ENCODE results near the gene PLCD1.

- PRO-cap: no peak
- RAMPAGE, long total RNA, 2 experiments: no peak in any of the 2 experiments
Measured at GRCh38 chr3:38003732-38004777, 13.5 kb downstream of the VILL start.

- PRO-cap: bidirectional peak, plus-strand start at chr3:38029844, minus-strand start at chr3:38029642
- RAMPAGE, long total RNA, 2 experiments: start-site peak on the minus strand in 2 of 2 experiments, at chr3:38029558-38029675 at its widest, 42 to 51 reads per replicate
Measured at GRCh38 chr3:38029455-38030319, at the start of gene PLCD1. PLCD1 (minus strand) TSS chr3:38029642.

- PRO-cap: no peak
- RAMPAGE, long total RNA, 2 experiments: no peak in any of the 2 experiments
Measured at GRCh38 chr3:38135674-38136231, 1.2 kb downstream of the ACAA1 start.

GRCh38 chr3:38151356-38152334, 13.2 kb downstream of the MYD88 start:
- PRO-cap: no peak
- RAMPAGE, long total RNA, 2 experiments: no peak in any of the 2 experiments

- PRO-cap: no peak
- RAMPAGE, long total RNA, 2 experiments: no peak in any of the 2 experiments
Measured at GRCh38 chr3:38406605-38407067, 47.1 kb upstream of the ACVR2B start.

DNA sequence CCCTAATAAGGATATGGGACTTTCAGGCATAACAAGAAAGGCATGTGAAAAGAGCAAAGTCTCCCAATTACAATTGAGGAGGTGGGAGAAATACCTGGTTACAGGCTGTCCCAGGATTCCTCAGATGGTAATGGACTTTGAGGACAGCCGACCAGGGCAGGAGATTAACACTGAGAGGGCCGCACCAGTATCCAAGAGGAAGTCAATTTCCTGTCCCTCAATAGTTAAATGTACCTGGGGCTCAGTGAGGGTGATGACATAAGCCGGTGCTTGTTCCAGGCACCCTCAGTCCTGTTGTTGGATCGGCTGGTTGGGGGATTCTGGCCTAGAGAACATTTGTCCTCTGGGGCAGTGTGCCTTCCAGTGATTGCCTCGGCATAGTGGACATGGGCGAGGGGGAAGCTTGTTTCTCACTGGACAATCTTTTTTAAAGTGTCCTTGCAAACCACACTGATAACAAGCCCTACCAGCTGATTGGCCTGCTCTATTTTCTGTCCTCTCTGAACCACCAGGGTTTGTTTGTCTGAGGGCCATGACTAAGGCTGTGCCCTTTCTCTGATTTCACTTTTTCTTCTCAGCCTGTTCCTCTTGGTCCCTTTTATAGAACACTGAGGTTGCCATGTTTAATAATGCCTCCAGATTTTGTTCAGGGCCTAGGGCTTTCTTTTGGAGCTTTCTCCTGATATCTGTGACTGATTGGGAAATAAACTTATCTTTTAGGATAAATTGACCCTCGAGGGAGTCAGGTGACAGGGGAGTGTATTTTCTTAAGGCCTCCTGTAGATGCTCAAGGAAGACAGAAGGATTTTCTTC, 10.5 kb upstream of the ACVR2B start:
- PRO-cap: no peak
- RAMPAGE, long total RNA, 2 experiments: no peak in any of the 2 experiments

DNA sequence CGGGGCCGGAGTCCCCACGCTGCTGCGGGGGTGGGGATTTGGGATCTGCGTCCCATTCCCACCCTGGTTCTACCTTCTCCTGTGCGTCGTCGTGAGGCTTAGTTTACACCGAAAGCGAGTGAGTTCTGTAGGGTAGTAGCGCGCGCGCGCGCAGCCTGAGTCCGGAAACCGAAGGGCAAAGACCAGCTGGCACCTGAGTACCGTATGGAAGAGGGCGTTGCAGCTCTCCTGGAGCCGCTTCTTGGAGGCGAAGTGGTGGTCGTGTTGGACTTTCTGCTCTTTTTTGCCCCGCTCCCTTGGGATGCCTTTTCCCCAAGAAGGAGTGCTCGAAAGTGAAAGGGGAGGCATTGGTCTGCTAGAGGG, 1.8 kb downstream of the ACVR2B start:
- PRO-cap: bidirectional peak, plus-strand start at position 106 of the sequence, minus-strand start outside the sequence
- RAMPAGE, long total RNA, 2 experiments: no peak in any of the 2 experiments

GRCh38 chr3:39106450-39107509, 647 bp downstream of the GORASP1 start:
- PRO-cap: bidirectional peak, plus-strand start at chr3:39107197, minus-strand start at chr3:39107168
- RAMPAGE, long total RNA, 2 experiments: no peak in any of the 2 experiments

DNA sequence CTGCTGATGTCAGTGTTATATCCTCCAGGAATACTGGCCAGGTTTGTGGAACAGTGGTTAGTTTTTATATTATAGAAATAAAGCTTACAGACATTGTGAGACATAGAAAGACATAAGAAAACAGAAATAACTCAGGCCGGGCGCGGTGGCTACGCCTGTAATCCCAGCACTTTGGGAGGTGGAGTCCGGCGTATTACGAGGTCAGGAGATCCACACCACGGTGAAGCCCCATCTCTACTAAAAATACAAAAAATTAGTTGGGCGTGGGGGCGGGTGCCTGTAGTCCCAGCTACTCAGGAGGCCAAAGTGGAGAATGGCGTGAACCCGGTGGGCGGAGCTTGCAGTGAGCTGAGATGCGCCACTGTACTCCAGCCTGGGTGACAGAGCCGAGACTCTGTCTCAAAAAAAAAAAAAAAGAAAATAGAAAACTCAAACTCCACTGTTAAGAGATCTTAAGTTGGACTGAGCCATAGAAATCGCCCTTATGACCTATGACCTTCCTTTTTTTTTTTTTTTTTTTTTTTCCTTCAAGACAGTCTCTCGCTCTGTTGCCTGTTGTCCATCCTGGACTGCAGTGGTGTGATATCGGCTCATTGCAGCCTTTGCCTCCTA, 2.3 kb downstream of the RPSA start:
- PRO-cap: no peak
- RAMPAGE, long total RNA, 2 experiments: no peak in any of the 2 experiments

DNA sequence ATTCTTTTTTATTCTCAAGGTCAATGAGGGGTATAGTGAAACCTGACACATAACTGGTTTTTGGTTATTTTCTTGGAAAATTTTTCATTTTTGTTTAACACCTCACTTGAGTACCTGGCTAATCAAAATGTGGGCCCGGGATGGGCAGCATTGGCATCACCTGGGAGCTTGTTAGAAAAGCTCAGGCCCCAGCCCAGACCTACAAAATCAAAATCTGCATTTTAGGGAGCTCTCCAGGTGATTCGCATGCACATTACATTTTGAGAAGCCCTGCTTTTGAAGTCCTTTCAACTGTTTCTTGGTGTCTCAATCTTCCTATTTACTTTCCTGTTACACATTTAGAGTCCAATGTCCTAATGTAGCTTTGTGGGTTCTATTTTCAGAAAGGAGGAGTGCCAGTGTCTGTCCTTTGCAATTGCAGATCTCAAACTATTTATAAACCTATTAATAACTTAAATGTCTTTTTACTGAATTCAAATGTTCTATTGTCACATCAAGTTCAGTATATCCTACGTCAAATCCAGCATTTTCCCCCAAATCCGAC, 27.9 kb upstream of the MYRIP start:
- PRO-cap: no peak
- RAMPAGE, long total RNA, 2 experiments: no peak in any of the 2 experiments

- PRO-cap: no peak
- RAMPAGE, long total RNA, 2 experiments: no peak in any of the 2 experiments
Measured at GRCh38 chr3:40313764-40314892, 4.6 kb downstream of the EIF1B start.

- PRO-cap: no peak
- RAMPAGE, long total RNA, 2 experiments: no peak in any of the 2 experiments
Measured at GRCh38 chr3:40417947-40418403, 31.0 kb downstream of the ENTPD3 start.

GRCh38 chr3:40464231-40464879, 7.2 kb downstream of the RPL14 start:
- PRO-cap: no peak
- RAMPAGE, long total RNA, 2 experiments: no peak in any of the 2 experiments

- PRO-cap: no peak
- RAMPAGE, long total RNA, 2 experiments: no peak in any of the 2 experiments
Measured at GRCh38 chr3:40487312-40487911, 10.5 kb downstream of the ZNF619 start.

DNA sequence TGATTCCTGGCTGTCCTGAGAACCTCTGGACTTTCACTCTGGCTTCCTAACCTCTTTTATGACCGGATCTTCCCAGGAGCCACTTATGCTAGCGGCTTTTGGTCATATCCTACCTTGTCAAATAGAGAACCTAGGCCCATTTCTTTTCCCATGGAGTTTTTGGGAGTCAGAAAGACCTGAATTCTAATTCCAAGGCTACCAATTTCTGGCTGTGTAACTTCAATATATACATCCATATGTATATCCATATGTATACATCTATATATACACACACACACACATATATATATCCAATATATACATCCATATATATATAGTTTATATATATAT, 97.2 kb downstream of the ZNF621 start:
- PRO-cap: no peak
- RAMPAGE, long total RNA, 2 experiments: no peak in any of the 2 experiments

DNA sequence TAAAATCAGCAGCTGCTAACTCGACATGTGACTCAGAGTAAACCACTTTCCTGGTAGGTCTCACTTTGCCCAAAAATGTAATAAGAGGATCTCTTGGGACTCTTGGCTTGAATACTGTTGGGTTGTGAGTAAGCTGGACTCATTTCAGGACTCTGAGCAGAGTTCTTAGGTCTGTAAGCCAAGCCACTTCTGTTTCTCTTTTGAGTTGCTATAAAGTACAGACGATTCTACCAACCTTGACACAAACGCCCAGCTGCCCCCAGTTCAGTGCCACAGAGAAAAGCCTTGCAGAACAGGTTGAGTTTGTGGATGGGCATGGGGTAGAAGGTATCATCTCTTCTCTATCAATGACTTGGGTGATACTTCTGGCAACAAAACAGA, 241.2 kb downstream of the ZNF621 start:
- PRO-cap: no peak
- RAMPAGE, long total RNA, 2 experiments: no peak in any of the 2 experiments

DNA sequence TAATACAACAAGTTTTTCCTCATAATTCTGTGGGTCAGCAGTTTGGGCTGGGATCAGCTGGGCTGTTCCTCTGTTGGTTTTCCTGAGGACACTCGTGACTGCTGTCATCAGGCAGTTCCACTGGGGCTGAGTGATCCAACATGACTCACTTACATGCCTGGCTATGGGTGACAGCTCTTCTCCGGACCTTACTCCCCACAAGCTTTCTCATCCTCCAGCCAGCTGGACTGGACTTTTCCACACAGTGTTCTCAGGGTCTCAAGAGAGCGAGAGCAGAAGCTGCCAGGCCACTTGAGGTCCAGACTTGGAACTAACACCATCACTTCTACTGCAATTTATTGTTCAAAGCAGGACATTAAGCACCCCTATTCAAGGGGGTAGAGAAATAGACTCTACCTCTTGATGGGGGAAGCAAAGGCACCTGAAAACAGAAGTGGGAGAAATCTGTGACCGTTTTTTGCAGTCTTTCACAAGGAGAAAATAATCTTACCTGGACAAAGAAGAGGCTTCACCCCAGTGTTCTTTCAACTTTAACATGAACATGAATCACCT, 303.6 kb downstream of the ZNF621 start:
- PRO-cap: bidirectional peak, plus-strand start at position 154 of the sequence, minus-strand start at position 81 of the sequence
- RAMPAGE, long total RNA, 2 experiments: no peak in any of the 2 experiments

- PRO-cap: no peak
- RAMPAGE, long total RNA, 2 experiments: no peak in any of the 2 experiments
Measured at GRCh38 chr3:41537028-41537624, 337.8 kb downstream of the CTNNB1 start.

DNA sequence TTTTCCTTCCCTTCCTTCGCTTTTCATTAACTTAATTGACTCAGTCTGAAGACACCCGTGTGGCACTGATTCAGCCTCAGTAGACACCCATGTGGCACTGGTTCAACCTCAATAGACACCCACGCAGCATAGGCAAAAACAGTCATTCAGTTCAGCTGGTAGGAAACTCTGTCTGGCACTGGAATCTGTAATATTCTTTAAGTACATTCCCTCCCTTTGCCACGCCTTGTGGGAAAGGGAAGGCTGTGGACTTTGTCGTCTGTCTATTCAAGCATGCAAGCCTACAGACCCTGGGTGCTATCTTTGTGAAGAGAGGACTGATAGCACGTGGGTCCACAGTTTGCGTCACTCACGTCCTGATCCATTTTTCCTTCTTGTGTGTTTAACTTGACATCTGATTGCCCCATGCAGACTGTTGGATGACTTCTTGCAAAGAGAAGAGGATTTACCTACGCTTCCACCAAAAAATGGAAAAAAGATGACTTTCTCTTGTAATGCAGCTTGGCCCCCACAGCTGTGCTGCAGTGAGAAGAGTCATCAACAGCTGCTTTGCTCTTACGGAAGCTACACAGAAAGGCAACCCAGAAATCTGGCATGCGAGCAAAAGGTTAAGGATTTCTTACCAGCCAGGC, 278.2 kb downstream of the ULK4 start:
- PRO-cap: no peak
- RAMPAGE, long total RNA, 2 experiments: no peak in any of the 2 experiments

DNA sequence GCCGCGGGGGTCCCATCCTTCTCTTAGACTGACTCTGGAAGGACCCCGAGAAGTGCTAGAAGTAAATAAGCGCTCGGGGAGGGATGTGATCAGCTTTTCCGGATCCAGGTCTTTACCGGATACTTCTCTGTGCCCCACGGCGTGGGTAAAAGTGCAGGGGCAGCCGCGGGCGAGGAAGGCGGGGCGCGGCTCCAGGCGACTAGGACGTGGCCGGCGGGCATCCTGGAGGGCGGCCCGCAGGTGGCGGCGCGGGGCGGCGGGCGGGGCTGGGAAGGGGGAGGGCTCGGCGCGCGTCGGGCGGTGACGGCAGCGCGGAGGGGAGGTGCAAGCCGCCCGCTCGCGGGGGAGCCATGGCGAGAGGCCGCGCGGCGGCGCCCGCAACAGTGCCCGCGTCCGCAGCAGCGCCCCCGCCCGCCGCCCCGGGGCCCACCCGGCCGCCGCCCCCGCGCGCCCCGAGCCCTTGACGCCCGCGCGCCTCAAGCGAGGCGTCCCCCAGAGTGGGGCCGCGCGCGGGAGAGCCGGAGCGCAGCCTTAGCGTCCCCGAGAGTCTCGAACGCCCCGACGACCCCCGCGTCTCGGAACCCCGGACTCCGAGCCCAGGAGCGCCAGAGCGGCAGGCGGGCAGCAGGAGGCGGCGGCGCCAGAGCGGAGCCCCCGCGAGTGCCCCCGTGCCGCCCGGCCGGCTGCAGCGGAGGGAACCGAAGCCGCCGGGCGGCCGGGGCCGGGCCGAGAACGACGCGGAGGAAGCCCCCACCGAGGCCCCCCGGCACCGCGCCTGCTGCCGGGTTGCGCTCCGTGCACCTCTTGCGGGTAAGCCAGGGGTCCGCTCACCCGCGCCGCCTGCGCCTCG, 51.6 kb upstream of the ULK4 start:
- PRO-cap: bidirectional peak, plus-strand start at position 346 of the sequence, minus-strand start at position 201 of the sequence
- RAMPAGE, long total RNA, 2 experiments: no peak in any of the 2 experiments